Measurements from ENCODE around the genes H2AJ and C12orf60.

DNA sequence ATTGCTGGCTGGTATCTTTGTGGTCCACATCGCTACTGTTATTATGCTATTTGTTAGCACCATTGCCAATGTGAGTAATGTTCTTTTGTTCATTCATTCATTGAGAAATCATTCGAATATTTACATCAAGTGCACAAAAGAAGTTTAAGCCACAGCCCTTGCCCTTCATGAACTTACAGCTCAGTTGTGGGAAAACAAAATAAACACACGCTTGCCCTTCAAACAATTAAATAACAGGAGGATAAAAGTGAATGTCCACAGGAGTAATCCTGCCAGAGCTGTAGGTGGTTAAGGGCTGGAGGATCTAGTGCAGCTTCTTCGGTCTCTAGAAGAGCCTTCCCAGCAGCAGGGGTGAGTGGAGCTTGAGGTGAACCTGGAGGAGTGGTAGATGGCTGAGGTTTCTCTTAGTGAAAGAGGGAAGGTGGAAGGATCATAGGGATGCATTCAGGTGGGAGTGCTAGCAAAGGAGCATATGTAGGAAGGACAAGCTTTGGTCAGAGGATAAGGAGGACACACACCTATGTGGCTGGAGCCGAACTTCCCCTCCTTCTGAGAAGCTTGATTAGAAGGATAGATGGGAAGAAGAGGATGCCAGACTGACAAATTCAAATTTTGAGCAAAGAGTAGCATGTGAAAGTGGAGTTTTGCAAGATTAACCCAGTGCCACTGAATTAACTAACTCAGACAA lies 15.1 kb downstream of the EMP1 start:
- RRBS, 2 experiments = no CpG with 5 or more reads among the region's 5 CpGs

GRCh38 chr12:13251541-13251796 lies 54.9 kb downstream of the EMP1 start:
- RRBS, 2 experiments = no CpG with 5 or more reads among the region's 4 CpGs

- RRBS, 2 experiments = 3 to 5% methylated on average over 7 of the region's 64 CpGs
Measured at GRCh38 chr12:13980128-13981107, 984 bp downstream of the GRIN2B start.

GRCh38 chr12:14239320-14239915 lies 126.1 kb upstream of the ATF7IP start:
- RRBS, 2 experiments = no CpG with 5 or more reads among the region's 14 CpGs

DNA sequence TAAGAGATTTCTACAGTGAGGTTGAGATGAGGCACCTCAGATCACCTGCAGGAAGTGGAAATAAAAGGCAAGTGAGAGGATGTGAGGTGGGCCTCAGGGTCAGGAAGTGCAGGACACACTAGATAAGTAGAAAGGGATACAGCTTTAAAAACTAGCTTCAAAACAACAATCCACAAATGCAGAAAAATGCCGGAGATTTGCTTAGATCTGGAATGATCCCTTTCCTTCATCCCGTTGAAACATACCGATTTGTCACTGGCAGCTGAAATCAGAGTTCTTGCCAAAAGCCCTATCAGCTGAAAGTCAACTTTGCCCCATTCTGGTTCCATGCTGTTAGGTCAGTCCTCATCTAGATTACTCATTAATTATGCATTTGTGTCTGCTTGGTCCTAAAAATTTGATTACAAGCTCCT lies 6.6 kb downstream of the PLBD1 start:
- RRBS, 2 experiments = no CpG with 5 or more reads among the region's 3 CpGs

- RRBS, 2 experiments = no CpG with 5 or more reads among the region's 3 CpGs
Measured at GRCh38 chr12:14678471-14678841, 17.9 kb downstream of the GUCY2C start.

DNA sequence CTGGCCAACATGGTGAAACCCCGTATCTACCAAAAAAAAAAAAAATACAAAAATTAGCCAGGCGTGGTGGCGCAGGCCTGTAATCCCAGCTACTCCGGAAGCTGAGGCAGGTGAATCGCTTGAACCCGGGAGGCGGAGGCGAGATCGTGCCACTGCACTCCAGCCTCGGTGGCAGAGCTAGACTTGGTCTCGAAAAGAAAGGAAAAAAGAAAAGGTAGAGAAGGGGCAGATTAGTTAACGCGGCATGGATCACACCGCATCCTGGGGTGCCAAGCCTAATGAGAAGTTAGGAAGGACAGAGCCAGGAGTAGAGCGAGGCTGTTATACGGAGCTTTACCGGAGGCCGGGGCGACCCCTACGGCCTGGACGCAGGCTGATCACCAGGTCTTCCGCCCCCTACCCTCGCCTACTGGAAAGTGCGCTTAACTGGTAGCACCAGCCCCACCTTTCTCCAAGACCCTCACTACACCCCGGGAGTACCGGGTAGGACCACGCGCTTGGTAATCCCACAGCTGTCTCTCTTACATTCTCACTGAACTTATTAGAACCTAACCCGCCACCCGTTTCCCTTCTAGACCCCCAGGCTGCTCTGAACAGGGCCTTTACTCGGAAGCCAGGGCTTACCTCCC lies 1.5 kb downstream of the H4C16 start:
- RRBS, 2 experiments = no CpG with 5 or more reads among the region's 31 CpGs

DNA sequence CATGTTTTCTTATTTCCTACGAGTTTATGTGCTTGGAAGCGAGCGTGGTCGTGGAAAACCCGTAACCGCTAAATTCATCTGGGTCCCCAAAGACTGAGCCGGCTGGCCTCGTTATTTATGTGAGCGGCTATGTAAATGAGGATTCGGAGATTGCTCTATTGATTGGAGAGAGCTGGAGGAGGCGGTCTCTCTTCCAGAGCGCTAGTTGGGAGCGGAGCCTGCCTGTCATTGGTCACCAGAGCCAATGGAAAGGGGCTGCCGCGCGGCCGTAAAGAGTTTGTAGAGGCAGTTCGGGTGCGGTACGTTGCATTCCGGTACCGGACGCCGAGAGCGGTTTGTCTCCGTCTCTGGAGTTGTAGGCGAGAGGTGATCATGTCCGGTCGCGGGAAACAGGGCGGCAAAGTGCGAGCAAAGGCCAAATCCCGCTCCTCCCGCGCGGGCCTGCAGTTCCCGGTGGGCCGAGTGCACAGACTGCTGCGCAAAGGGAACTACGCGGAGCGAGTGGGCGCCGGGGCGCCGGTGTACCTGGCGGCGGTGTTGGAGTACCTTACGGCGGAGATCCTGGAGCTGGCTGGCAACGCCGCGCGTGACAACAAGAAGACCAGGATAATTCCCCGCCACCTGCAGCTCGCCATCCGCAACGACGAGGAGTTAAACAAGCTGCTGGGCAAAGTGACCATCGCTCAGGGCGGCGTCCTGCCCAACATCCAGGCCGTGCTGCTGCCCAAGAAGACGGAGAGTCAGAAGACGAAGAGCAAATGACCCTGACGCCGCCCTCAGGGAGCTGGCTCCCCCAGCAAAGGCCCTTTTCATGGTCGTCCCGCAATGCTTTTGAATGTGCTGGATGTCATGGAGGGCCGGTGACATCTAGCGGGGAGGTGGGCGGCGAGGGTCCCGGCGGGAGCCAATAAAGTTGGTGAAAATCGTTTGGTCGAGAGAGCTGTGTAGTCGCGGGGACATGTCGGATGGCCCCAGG lies at the start of gene H2AJ:
Gene H2AJ (plus strand): TSS at position 307 of the 976 bp plus-strand sequence.
- RRBS, 2 experiments = 1% methylated on average over 21 of the region's 80 CpGs

DNA sequence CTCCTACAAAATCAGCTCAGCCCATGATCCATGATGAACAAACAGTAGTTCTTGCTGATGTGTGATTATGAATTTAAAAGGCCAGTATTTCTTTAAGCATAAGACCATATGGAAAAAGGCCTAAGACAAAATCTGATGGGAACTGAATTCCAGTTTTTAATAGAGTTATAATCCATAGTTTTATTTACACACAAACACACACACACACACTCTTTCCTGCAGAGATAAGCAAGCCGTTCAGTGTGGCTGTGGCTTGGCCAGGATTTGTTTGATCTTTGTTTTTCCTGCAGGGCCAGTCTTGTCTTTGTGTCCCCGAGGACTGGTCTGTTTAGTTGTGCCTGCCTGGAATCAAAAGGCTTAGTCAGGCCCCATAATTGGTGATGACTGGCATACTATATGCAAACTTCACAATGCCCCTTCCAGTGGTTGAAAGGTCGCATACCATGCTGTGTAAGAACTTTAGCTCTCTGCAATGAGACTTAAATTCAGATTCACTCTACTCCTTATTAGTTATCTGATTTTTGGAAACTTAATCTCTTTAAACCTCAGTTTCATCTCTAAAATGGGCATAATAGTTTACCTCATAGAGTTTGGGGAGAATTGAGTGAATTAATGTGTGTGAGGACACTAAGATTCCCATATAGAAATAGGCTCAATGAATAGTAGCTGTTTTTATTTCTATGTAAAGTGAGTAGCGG lies 3.1 kb downstream of the H2AJ start:
- RRBS, 2 experiments = no CpG with 5 or more reads among the region's 4 CpGs

DNA sequence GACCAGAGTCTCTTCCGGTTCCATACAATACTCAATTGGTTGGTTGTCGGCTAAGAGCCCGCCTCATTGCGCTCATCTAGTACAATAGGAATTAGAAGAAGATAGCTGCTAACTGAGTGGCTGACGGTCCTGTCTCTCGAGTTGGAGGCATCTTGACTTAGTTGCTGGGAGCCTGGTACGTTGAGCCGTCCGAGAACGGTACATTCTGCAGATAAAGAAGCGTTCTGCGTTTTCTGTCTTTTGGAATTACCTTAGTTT lies at the start of gene C12orf60:
Gene C12orf60 (plus strand): TSS at position 94 of the 258 bp plus-strand sequence.
- RRBS, 2 experiments = no CpG with 5 or more reads among the region's 12 CpGs

DNA sequence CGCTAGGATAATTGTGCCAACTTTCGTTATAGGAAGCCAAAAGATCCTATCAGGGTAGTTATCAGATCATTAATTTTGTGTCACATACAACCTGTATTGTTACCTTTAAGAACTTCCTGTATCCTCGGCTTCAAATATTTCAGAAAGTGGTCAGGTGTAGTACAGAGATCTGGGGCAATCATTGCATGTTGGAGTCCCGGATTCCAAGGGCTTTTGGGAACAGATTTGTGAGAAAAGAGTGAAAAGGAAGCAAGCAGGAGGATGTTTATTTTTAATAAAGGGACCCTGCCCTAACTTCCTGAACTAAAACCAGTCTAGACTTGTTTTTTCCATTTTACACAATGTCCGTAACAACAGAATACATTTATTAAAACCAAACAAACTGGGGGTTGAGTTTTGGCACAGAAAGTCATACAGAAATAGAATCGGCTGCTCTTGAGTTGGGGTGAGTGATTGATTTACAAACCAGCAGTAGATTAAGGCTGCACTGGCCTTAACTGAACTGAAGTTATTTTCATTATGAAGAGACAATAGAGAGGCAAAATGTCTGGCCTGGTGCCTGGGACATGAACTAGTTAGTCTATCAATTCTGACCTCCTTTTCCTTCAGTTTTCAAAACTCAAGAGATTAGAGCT lies 19.5 kb upstream of the MGP start:
- RRBS, 2 experiments = no CpG with 5 or more reads among the region's 6 CpGs

- RRBS, 2 experiments = no CpG with 5 or more reads among the region's 17 CpGs
Measured at GRCh38 chr12:14941481-14942999, 3.7 kb upstream of the ERP27 start.

- RRBS, 2 experiments = no CpG with 5 or more reads among the region's 3 CpGs
Measured at GRCh38 chr12:14957533-14957874, 3.9 kb downstream of the ARHGDIB start.

GRCh38 chr12:14968526-14968813 lies 4.4 kb upstream of the PDE6H start:
- RRBS, 2 experiments = no CpG with 5 or more reads among the region's 3 CpGs

GRCh38 chr12:15220015-15220778 lies 1.0 kb downstream of the RERG start:
- RRBS, 2 experiments = no CpG with 5 or more reads among the region's 6 CpGs

DNA sequence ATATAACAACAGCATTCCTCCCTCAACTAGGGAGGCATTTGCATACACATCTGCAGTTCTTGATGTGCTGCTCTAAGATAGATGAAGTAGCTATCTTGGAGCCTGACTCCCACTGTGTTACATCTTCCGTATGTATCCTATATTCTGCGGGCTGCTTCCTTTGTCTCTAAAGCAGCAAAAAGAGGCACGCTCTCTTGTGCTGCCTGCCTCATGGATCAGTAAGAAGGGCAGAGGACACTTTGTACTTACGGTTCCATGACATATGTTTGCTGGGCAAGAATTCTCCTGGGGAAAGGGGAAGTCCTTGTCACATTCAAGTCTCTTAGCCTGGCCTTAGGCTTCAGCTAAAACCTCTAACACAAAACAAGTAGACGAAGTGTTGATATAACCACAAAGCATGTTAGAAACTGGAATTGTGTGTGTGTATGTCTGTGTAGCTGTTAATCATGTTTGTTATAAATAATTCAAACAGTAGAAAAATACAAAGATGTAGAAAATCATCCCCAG lies 2.5 kb upstream of the RERG start:
- RRBS, 2 experiments = no CpG with 5 or more reads among the region's 5 CpGs

DNA sequence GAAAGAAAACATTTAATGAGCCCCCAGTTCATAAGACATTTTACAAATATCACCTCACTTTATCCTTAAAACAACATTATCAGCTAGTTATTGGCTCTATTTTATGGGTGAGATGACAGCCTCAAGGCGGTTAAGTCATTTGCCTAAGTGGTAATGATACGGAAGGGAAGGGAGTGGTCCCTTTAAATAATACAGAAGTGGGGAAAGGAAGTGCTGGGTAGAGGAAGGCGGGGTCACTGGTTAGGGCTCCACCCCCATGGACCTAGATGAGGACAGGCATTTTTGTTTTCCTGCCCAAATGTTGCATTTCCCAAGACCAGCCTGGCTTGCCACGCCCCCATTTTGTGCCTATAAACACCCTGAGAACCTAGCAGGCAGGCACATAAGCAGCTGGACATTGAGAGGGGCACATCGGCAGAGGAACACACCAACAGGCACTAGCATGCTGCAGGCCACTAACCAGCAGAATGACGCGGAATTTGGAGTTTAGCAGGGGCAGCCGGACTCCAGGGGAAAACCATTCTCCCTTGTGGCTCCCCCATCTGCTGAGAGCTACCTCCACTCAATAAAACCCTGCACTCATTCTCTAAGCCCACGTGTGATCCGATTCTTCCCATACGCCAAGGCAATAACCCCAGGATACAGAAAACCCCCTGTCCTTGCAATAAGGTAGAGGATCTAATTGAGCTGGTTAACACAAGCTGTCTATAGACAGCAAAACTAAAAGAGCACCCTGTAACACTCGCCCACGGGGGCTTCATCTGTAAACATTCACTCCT lies 100.8 kb downstream of the EPS8 start:
- RRBS, 2 experiments = no CpG with 5 or more reads among the region's 13 CpGs

DNA sequence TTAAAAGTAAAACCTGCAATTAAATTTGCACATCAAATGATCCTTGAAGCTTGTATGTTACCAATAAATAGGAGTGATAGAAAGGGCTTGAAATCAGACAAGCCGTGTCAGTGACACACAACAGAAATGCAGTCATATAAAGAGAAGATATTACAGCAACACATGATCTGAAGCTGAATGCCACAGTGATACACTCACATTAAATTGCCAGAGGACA lies 69.9 kb downstream of the EPS8 start:
- RRBS, 2 experiments = no CpG with 5 or more reads among the region's 1 CpG

DNA sequence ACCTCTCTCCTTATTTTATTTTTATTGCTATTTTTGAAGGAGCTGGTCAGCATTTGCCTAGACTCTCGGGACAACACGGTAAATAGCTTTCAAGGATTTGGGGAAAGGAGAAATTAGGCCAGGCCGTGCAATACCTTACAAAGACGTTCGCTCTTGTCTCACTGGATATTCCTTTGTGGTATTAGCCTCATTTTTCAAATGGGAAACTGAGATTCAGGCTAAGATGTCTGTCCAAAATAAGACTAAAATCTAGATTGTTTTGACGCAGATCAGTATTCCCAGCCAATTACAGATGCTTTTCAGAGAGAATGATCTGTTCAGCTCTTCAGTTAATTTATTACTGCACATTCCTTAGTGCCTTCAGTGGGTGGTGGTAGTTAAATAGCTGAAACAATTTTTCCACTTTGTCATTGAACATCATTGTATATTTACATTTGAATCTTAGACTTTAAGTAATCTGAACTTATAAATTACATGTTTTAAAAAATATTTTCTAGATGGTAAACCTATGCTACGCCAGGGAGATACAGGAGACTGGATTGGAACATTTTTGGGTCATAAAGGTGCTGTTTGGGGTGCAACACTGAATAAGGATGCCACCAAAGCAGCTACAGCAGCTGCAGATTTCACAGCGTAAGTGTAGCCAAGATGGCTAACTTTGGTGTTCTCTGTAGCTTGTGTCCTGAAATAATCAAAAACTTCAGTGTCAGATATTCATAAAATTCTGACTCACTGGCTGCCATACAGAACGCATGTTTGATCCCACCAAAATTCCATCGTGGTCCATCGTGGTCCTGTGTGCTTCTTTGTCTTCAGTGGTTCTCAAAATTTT lies 1.1 kb downstream of the STRAP start:
- RRBS, 2 experiments = no CpG with 5 or more reads among the region's 11 CpGs

DNA sequence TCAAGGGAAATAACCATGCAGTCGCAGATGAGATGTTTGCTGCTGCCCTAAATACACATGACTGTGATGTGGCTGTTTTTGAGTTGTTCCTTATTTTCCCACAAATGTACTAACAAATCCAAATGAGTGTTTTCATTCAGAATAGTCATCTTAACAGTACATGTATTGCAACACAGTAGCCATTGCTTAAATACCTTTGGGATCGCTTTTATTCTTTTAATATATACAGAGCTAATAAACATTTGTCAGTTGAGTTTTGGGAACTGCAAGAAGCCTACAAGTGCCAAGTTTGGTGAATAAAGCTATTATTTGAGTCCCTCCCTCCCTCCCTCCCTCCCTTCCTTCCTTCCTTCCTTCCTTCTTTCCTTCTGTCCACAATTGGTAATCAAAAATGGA lies 101.5 kb downstream of the SLC15A5 start:
- RRBS, 2 experiments = no CpG with 5 or more reads among the region's 2 CpGs